ENCODE measurements around a stretch of chr6.

- RRBS, result no CpG with 5 or more reads among the region's 2 CpGs
Observed at GRCh38 chr6:52331896-52332131, 30.1 kb upstream of the PAQR8 start.

DNA sequence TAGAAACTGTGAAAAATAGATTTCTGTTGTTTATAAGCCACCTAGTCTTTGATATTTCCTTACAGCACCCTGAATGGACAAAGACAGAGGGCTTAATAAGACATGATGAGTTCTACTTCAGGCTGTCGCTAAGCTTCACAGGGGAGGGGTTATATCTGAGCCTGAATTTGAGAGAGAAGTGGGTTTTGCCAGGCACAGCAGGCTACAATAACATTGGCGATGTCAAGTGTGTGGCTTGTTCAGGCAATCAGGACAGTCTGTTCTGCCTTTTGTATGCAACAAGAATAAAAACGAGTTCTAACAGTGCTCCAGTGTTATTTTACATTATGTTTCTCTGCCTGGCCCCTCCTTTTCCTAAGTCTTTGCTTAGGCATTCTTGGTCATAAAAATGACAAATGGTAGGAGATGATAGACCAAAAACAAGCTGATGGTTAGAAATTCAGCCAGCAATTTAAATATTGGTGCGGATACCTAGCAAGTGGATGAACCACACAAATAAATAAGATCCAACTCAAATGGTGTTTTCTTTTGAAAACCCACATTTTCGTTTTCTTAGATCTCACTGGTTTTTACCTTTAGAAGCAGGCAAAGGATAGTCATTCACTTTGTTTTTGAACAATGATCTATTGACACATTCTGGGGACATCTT is 26.9 kb downstream of the PAQR8 start:
- RRBS, result no CpG with 5 or more reads among the region's 5 CpGs

DNA sequence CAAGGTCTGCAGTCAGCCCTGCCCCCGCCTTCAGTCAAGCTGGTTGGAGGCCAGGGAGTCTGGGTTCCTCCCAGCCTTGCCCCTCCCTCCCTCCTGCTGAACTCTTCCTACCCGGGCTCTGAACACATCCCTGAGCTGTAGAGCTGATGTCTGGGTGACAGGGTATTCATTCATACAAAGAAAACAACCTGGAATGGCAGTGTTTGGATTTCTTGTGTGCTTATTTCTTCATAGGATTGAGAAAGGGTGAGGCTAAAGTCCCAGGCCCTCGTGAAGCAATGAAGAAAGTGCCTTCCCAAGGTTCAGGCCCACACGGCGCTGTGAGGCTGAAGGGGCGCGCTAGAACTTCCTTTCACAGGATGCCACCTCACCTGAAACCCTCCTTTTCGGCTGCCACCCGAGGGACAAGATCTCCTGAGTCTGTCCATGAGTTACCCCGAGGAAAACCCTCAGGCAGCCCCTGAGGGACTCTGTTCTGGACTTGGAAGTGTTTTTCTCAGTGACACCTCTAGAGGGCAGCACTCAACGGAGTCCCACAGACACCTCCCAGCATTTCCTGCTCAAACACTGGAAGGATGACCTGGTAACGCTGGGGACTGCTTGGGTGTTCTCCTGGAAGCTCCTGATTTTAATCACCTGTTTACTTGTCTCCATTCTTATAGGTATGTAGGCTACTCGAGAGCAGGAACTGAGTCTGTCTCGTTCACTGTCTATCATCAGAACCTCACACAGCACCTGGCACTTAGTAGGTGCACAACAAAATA is 11.7 kb upstream of the GSTA1 start:
- RRBS, result no CpG with 5 or more reads among the region's 14 CpGs

DNA sequence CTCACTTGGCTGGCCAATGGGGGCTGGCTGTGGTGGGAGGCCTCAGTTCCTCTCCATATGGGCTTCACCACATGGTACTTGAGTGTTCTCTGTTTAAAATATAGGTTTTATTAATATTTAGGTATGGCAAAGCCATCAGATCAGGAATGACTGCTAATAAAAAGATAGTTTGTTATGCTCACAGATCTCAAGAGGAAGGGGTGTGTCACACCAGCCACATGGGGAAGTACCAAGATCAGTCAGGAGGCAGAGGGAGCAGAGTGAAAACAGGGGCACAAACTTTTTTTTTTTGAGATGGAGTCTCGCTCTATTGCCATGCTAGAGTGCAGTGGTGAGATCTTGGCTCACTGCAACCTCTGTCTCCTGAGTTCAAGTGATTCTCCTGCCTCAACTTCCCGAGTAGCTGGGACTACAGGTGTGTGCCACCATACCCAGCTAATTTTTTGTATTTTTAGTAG is 92.1 kb upstream of the GCM1 start:
- RRBS, result no CpG with 5 or more reads among the region's 2 CpGs

- RRBS, result no CpG with 5 or more reads among the region's 11 CpGs
Observed at GRCh38 chr6:53274707-53275387, 73.9 kb downstream of the ELOVL5 start.

GRCh38 chr6:53301664-53302612 is 46.8 kb downstream of the ELOVL5 start:
- RRBS, result no CpG with 5 or more reads among the region's 10 CpGs

DNA sequence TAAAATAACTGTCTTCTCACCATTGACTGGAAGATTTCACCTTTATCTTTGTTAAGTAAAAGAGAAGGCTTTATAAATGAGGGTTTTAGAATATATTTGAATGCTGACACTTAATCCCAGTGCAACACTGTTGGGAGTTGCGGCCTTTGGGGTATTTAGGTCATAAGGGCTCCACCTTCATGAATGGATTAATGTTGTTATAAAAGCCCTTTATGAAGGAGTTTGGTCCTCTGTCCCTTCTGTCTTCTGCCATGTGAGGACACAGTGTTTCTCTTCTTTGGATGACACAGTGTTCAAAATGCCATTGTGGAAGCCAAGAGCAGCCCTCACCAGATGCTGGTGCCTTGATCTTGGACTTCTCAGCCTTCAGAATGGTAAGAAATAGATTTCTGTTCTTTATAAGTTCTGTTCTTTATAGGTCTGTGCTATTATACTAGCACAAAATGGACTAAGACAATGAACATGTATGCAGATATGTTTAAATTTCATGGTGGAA is 82.6 kb upstream of the ELOVL5 start:
- RRBS, result no CpG with 5 or more reads among the region's 1 CpG

GRCh38 chr6:53431762-53432164 is 83.0 kb upstream of the ELOVL5 start:
- RRBS, result no CpG with 5 or more reads among the region's 6 CpGs

DNA sequence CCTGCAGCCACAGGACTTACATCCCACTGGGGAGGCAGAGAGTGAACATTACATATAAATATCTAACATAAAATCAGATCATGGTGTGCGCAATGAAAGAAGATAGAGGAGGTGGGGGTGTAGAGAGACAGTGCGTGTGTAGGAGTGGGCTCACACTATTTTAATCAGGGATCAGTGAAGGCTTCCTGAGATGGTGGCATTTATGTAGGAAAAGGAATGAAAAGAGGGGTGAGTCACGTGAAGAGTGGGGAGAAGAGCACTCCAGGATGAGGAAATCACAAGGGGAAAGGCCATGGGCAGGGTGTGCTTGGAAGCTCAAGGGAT is 80.2 kb downstream of the GCLC start:
- RRBS, result no CpG with 5 or more reads among the region's 3 CpGs

DNA sequence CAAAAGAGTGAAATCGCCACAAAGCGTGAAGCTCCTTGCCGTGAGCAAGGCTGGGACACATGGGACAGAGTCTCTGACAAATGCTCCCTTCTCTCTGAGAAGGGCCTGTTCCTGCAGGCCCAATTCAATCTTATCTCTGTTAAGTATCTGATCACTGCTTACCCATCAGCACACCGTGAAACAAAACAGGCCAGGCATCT is 79.3 kb downstream of the GCLC start:
- RRBS, result no CpG with 5 or more reads among the region's 4 CpGs

GRCh38 chr6:53532099-53532827 is 12.6 kb downstream of the GCLC start:
- RRBS, result no CpG with 5 or more reads among the region's 7 CpGs

- RRBS, result 24% methylated on average over 3 of the region's 9 CpGs
Observed at GRCh38 chr6:53547365-53547663, 2.4 kb upstream of the GCLC start.

DNA sequence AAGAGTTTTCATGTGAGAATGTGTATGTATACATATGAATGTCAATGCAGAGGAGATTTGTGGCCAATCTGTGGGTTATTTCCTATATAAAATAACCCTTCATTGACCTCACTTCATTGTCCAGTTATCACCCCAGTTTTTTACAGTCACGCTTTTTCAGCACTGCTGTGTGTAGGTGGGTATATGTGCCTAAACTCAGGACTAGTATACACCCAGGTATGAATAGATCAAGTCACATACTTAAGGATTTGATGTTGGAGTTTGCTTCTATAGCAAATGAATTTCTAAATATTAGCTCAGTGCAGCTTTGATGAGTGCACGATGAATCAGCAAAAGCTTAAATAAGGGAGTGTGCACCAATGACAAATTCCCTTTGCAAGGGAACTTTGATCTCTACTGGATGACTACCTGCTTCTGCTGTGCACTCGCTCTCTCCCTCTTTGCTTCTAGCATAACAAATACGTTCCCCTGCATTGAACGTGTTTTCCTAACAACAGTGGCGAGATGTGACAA is 50.0 kb downstream of the KLHL31 start:
- RRBS, result no CpG with 5 or more reads among the region's 6 CpGs

GRCh38 chr6:53633605-53633823 is 32.0 kb downstream of the KLHL31 start:
- RRBS, result no CpG with 5 or more reads among the region's 1 CpG

GRCh38 chr6:53735036-53735389 is 59.8 kb upstream of the LRRC1 start:
- RRBS, result no CpG with 5 or more reads among the region's 4 CpGs

DNA sequence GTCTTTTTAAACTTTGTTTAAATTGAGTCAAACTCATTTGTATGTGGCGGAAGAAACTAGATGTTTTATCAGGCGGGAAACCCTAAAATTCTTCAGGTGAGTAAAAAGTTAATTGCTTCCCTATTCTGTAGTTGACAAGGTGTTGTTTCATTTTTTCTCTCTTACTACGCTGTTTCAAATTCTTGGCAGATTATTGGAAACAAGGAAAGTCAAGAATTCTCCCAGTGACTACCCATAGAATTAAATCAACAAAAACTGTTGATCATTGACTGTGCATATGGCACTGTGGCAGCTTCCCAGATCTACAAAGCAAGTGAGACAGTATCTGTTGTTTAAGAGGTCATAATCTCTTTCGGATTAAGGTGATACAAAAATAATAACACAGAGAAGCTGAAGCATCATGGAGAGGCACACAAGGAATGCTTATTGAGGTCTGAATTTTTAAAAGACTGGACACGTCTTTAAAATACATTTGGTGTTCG is 2.1 kb upstream of the LRRC1 start:
- RRBS, result no CpG with 5 or more reads among the region's 6 CpGs

DNA sequence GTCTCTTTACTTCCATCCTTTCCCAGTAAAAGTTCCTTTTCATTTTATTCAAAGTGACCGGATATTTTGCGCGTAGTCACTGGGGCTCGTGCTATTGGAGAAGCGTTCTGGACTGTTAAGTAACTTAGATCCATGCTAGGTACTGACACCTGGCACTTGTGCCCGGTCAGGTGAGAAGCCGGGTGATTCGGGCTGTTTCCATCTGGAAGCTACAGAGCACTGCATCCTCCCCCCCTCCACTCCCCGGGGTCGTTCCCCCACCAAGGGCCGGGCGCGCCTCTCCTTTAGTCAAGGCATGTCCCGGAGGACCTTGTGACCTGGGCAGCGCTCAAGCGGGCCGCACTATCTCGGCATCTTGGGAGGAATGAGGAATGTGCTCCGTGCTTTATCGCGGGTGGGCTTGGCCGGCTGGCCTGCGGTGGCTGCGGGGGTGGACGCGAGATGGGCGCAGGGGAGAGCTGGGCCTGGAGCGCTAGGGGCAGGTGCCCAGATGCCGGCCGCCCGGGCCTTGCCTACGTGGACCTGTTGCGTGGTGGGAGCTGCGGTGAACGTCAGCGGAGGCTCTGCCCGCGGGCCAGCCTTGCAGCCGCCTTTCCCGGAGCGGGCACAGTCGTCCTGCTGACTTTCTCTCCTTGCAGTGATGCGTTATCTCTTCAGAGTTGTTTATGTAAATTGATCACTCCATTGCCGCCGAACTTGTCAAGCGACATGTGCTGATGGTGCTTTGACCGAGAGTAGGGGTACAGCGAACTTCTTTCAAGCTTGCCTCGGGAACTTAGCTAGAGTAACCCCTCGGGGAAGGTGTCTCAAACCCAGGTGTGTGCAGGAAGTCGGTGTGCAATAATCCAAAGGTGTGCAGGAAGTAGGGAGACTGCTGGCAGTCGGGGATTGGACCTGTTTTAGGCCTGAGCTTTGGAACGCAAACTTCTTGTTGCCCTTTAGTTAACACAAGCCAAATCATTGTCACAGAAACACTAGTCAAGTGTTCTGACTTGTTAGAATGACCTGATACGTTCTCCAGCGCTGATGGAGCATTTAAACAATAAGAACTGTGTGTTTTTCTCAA is 1.1 kb downstream of the LRRC1 start:
- RRBS, result 3% methylated on average over 28 of the region's 55 CpGs

- RRBS, result no CpG with 5 or more reads among the region's 5 CpGs
Observed at GRCh38 chr6:53825485-53825821, 30.6 kb downstream of the LRRC1 start.

DNA sequence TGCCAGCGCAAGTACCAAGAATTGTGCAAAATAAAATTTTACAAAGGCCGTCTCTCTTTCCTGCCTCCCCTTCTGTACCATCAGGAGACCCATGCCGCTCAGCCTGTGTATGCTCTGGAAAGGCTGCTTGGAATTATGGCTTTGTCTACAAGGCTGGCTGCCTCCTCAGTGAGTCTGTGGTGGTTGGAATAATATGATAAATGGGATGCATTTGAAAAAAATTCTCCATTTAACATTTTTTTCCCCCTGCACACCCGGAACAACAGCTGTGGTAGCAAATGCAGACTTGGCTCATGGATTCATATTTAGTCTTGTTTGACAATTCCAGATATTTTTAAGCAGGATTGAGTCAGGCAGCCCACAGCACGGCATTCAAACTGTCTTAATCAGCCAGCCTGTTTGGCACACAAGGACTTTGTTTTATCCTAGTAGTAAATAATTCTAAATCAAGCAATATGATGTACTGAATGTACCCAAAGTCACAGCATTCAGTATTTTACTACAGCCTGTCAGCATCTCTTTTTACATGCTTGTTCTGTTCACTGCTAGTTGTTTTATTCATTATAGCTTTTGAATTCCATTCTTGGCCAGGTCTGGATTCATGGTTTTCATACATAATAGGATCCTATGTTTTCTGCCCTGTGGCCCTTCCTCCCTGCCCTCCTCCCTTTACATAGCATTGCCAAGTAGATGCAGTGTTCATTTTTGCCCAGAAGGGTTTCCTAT is 68.0 kb downstream of the LRRC1 start:
- RRBS, result no CpG with 5 or more reads among the region's 5 CpGs

DNA sequence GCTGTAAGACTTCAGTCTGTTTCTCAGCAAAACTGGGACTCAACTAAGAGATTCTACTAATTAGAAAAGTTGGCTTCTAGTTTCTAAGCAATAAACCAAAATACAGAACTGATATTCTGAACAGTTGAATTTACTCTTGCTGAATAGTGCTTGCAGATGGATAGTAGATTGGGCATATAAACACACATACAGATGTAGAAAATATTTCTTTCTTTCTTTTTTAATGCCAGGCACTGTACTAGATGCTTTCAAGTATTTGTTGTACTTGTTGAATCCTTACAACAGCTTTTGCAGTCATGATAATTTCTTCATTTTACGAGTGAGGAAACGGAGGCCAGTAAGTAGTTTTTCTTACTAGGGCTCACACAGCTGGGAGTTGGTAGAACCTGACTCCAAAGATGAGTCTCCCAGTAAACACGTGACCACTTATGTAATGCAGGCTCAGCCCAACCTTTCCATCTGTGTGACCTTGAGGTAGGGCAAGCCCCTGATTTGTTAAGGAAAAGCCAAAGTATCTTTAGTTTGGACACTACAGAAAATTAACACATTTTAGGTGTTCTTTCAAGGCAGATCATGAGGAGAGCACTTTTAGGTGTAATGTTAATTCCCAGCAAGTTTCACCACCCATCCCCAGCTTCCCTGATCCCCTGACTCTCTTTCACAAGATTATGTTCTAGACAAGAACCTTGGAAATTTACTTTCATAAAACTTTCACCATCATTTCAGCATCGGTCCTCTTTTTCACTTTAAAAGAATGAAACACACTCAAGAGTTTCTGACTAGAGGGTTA is 111.2 kb downstream of the LRRC1 start:
- RRBS, result no CpG with 5 or more reads among the region's 4 CpGs

Data from GM19240 (cell line).